ENCODE data around the genes SPATA31A3 and PGM5.

- RRBS, result no CpG with 5 or more reads among the region's 30 CpGs
Measured at GRCh38 chr9:41648395-41648888, 459.3 kb upstream of the ZNG1F start.

DNA sequence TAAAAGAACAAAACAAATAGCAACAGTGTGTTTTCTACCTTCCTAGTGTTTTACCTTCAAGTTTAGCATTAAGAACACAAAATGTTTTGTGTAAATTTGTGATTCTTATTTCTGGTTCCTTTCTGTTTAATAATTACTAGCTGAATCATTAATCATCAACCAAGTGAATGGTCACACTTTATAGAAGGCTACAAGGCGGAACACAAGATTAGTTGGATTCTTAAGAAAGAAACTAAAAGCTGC lies 456.1 kb downstream of the CNTNAP3B start:
- RRBS, result no CpG with 5 or more reads among the region's 1 CpG

DNA sequence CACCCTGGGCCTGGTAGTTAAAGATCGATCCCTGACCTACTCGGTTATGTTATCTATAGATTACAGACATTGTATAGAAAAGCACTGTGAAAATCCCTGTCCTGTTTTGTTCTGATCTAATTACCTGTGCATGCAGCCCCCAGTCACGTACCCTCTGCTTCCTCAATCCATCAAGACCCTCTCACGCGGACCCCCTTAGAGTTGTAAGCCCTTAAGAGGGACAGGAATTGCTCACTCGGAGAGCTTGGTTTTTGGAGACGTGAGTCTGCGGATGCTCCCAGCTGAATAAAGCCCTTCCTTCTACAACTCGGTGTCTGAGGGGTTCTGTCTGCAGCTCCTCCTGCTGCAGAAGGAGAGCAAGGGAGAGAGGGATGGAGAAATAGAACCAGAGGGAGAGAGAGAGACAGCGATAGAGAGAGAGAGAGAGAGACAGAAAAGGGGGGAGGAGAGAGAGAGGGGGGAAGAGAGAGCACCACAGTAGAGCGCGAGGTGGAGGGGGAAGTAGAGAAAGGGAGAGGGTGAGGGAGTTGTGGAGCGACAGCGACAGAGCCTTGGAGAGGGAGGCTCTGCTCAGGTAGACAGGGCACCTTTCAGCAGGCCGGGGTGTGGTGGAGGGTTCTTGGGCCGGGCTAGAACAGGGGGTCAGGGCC lies 1611.2 kb downstream of the SPATA31A7 start:
- RRBS, result no CpG with 5 or more reads among the region's 16 CpGs

DNA sequence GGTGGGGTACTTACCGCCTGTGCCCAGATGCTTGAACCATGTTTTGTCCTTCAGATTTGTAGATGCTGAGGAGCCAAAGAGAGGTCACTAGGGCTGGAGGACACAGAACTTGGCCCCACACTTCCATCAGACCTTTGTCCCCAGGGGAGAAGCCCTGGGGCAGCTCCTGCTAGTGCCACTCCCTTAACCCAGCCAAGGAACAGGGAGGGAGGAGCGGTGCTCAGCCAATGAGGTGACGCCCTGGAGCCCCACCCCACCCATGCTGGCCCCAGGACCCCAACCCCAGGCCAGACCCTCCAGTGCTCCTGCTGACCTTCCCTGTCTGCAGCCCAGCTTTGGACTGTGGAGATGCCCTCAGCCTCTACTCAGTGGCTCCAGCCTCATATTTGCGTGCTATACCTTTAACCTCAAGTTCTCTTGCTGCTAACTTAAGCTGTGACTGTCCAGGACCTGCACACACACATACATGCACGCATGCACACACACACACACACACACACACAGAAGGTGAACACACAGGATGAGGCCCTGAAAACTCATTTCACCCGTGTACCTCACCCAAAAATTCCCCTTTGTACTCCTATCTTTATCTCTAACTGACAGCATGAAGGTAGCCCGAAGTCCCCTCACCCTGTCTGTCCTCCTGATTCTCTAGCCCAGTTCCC lies 1951.8 kb downstream of the FOXD4L5 start:
- RRBS, result no CpG with 5 or more reads among the region's 7 CpGs

DNA sequence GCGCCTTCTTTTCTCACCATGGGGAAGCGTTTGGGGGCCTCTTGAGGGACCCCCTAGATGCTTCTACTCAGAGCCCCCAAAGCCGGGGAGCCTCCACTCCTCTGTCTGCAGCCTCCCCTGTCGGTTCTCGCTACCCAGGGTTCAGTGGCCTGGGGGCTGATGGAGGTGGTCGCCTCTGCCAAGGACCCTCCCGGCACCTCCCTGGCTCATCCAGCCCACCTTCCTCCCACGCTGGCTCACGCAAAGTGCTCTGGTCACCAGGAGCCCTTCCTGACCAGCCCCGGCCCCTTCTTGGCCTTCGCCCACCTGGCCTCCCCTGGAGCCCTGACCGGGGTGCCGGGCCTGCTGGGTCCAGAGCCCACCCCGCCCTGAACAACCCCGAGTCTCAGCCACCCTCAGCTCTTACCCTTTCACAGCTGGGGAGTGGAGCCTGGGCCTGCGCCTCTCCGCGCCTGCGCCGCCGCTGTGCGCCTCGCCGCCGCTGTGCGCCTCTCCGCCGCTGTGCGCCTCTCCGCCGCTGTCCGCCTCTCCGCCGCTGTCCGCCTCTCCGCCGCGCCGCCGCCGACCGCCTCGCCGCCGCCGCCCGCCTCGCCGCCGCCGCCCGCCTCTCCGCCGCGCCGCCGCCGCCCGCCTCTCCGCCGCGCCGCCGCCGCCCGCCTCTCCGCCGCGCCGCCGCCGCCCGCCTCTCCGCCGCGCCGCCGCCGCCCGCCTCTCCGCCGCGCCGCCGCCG lies 1900.2 kb downstream of the FOXD4L5 start:
- RRBS, result no CpG with 5 or more reads among the region's 86 CpGs

DNA sequence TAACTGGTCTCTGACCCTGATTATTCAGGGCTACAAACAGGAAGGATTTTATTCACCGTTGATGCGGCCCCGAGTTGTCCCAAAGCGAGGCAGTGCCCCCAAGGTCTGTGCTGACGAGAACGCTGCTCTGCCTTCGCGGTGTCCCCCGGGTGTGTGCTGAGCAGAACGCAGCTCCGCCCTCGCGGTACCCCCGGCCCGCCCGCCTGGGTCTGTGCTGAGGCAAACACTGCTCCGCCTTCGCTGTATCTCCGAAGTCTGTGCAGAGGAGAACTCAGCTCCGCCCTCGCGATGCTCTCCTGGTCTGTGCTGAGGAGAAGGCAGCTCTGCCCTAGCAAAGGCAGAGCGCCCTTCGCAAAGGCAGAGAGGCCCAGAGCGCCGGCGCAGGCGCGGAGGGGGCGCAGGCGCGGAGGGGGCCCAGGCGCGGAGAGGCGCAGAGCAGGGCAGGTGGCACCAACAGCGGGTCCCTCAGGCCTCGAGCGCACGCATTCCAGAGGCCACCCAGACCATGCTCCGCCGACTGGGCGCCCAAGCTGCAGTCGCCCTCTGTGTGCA lies 1503.6 kb downstream of the FOXD4L5 start:
- RRBS, result no CpG with 5 or more reads among the region's 43 CpGs

DNA sequence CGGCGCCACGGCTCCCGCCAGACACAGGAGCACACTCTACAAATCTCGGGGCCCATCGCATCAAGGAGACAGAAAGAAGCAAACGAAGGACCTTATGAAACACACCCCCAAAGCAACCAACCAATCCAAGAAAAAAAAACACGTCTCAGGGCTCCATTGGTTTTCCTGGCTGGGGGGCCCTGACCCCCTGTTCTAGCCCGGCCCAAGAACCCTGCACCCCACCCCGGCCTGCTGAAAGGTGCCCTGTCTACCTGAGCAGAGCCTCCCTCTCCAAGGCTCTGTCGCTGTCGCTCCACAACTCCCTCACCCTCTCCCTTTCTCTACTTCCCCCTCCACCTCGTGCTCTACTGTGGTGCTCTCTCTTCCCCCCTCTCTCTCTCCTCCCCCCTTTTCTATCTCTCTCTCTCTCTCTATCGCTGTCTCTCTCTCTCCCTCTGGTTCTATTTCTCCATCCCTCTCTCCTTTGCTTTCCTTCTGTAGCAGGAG lies 1471.1 kb downstream of the FOXD4L5 start:
- RRBS, result no CpG with 5 or more reads among the region's 14 CpGs

DNA sequence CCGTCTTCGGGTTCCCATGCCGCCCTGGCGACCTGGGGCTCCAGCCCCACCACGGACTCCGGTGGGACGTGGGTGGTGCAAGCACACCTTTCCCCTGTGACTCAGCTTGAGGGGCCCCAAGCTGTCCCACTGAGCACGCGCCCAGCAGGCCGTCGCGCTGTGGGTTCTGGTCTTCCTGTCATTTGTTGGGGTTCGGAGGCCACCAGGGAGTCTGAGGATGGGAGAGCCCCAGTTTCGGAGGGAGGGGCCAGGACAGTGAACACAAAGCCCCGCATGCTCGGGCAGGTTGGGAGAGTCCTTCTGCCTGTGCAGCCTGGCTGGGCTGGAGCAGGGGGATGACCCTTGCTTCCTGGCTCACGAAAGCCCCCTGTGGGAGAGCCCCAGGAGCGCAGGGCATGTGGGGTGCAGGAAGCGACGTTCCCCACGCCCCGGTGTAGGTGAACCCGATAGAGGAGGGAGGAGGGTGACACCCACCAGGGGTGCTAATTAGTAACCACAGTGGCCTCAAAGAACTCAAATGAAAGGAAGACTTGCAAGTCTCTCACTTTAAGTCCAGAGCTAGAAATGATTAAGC lies 1466.9 kb downstream of the FOXD4L5 start:
- RRBS, result 53% methylated on average over 1 of the region's 23 CpGs

- RRBS, result no CpG with 5 or more reads among the region's 2 CpGs
Measured at GRCh38 chr9:64634092-64634403, 651.0 kb downstream of the FOXD4L5 start.

DNA sequence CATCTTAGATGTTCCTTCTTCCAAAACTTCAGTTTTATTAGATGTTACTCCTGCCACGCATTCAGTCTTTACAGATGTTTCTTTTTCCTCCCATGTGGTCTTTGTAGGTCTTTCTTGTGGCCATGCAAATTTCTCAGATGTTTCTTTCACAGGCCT lies 415.0 kb downstream of the FOXD4L5 start:
- RRBS, result no CpG with 5 or more reads among the region's 1 CpG

DNA sequence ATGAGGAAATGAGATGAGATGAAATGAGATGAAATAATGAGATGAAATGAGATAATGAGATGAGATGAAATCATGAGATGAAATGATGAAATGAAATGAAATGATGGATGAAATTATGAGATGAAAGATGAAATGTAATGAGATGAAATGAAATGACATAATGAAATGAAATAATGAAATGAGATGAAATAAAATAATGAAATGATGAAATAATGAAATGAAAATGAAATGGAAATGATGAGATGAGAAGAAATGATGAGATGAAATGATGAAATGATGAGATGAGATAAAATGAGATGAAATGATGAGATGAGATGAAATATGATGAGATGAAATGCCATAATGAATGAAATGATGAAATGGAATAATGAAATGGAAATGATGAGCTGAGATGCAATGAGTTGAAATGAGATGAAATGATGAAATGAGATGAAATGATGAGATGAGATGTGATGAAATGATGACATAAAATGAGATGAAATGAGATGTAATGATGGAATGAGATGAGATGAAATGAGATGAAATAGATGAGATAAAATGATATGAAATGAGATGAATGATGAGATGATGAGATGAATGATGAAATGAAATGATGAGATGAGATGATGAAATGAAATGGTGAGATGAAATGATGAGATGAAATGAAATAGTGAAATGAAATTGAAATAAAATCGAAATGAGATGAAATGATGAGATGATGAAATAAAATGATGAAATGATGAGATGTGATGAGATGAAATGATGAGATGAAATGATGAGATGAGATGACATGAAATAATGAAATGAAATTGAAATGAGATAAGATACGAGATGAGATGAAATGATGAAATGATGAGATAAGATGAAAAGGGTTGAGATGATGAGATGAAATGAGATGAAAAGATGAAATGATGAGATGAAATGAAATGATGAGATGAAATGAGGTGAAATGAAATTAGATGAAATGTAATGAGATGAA lies 77.7 kb downstream of the FOXD4L5 start:
- RRBS, result no CpG with 5 or more reads among the region's 2 CpGs

GRCh38 chr9:66992383-66992714 lies at the start of gene SPATA31A3:
Gene SPATA31A3, minus strand, starts transcription at chr9:66992550.
- RRBS, result no CpG with 5 or more reads among the region's 7 CpGs

DNA sequence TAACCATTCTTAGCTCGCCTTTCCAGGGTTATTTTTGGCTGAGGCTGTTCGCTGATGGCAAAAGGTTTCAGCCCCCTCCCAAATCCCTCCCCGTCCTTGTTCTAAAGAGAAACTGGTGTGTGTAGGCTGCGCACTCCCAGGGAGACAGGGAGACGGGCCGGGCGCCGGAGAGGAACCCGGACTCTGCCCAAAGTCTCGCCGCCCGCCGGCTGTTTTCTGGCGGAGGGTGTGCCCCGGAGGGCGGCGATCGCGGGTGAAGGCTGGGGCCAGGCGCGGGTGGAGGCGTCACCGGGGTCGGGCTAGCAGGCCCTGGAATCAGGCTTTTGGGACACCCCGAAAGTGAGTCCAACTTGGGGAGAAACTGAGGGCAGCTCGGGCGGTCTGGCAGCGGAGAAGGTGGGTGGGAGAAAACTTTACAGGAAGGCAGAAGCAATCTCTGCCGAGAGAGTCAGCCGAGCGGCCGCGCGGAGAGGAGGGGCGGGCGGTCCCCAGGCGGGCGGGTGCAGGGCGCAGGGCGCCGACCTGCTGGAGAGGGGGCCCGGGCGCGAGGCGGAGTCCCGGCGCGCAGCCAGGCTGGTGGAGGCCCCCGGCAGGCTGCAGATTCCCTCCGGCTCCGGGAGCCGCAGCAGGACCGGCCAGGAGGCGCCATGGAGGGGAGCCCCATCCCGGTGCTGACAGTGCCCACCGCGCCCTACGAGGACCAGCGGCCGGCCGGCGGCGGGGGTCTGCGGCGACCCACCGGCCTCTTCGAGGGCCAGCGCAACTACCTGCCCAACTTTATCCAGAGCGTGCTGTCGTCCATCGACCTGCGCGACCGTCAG lies at the start of gene PGM5:
Gene PGM5, plus strand, starts transcription at position 131 of the 821 bp plus-strand sequence.
- RRBS, result 4% methylated on average over 5 of the region's 74 CpGs

DNA sequence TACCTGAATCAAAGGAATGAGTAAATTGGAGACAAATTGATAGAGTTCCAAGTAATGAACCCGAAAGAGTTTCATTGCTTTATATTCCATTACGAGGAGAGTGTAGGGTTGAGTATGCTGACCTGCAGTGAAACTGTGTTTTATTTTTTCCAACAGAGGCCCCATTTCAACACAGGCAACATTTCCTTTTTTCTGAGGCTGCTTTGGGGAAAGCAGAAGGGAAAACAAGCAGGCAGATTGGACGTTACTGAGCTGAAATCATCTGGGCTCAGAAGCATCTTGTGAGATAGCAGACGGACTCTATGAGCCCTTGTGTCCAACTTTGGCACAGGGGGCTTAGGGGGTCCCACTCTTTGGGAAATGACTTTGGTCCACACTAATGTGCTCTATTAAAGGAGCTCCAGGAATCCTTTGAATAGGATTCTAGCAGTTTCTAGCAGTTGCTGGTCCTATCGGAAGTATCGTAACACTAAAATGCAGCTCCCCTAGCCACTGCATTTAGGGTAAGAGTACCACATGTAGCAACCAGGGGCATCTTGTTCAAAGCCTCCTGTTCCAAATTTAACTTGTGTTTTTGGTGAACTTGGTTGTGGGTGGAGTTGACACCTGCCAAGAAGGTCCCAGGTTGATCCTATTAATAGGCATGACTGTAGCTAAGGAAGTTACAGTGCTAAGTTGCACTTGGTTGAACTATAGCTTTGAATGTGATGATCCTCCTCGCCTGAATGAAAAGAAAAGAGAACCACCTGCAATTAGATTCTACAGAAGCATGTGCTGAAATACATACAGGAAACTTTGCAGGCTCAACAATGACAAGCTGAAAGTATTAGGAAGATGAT lies 64.8 kb upstream of the PIP5K1B start:
- RRBS, result no CpG with 5 or more reads among the region's 7 CpGs

GRCh38 chr9:68975511-68976138 lies 38.3 kb downstream of the PRKACG start:
- RRBS, result no CpG with 5 or more reads among the region's 4 CpGs

GRCh38 chr9:69176255-69176586 lies 2.1 kb downstream of the TJP2 start:
- RRBS, result no CpG with 5 or more reads among the region's 4 CpGs

DNA sequence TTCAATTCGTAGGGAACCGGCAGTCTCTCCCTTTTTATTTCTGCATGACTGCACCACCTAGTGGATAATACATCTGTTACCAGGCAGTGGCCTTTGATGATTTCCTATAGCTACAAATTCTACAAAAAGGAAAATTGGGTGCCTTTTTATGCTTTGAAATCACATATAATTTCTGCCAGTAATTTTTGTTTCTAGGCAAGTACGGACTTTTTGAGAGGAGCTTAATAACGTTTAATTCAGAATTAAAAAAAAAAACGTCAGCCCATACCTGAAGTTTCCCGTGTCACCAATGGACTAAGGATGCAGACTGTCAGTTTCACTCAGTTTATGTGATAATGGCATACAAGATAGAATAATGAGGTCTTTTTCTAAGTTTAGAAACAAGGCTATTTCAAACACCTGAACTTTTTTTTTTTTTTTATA lies 19.2 kb downstream of the TJP2 start:
- RRBS, result no CpG with 5 or more reads among the region's 6 CpGs

DNA sequence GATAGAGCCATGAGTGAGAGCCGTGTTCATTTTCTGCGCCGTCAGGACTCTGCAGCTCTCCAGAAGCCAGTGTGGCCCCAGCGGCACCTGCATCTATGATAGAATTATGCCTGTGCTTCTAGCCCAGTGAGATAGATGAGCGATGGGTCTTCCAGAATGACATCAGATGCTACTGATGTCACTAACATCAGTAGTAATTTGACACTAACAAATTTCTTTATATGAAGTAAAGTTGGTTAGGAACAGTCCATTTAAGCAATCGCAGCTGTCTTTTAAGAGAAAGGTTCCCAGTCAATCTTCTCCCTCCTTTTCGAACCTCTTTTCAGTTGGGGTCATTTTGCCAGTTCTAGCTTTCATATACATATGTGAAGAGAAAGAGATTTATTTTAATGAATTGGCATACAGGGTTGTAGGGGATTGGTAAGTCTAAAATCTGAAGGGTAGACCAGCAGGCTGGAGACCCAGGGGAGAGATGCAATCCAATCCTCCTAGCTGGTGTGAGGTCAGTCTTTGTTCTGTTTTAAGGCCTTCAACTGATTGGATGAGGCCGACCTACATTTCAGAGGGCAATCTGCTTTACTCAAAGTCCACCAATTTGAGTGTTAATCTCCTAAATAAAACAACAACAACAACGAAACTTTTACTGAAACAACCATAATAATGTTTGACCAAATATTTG lies 68.0 kb upstream of the ENTREP1 start:
- RRBS, result no CpG with 5 or more reads among the region's 9 CpGs

DNA sequence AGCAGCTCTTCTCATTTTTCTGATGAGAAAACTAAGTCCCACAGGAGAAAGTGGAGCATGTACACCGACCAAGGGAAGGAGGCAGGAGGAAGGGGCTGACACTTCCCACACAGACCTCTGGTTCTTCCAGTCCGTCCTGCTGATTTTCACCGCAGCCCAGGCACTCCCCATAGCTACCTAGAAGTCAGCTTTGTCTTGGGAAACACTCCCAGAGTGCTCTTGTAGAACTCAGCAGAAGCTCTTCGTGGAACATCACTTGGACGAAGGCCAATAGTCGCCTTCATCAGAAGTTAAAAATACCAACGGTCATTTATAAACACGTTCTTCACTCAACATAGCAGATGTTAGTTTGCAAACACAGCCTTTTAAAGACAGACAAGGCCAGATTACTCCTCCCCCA lies 28.9 kb upstream of the ENTREP1 start:
- RRBS, result no CpG with 5 or more reads among the region's 8 CpGs

- RRBS, result 3% methylated on average over 18 of the region's 53 CpGs
Measured at GRCh38 chr9:69325465-69325939, 487 bp downstream of the ENTREP1 start.

Data from islet of Langerhans (tissue), 1 donor.